Fibroblast of the aortic adventitia (primary cell): ENCODE results near the genes FGF2 and NUDT6.

GRCh38 chr4:122560096-122560437, 60.8 kb downstream of the IL21 start:
- CAGE, long polyA plus RNA, result no peak

DNA sequence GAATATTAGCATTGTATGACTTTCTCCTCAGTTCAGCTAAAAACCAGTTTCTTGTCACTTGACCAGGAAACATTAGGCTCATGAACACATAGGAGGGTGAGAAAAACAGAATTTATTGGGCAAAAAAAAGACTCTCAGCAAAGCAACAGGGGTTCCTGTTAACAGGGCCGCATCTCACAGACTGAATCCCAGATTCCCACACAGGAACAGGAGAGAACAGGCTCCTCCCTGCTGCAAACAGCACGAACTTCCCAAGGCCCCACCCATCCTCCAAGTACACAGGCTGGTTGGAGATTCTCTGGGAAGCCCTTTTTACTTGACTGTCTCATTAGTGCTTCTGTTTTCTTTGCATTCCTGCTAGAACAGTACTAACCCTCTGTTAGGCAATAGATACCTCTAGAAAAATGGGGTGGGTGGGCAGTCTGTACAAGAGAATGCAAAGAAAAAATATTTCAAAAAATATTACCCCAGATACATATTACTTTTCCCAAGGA, 52.4 kb upstream of the IL21 start:
- CAGE, long polyA plus RNA, result no peak

- CAGE, long polyA plus RNA, result no peak
These were observed at the start of gene FGF2 for GRCh38 chr4:122826395-122826921. FGF2 (plus strand) TSS chr4:122826831.

GRCh38 chr4:122828376-122828888, 1.8 kb downstream of the FGF2 start:
- CAGE, long polyA plus RNA, result no peak

DNA sequence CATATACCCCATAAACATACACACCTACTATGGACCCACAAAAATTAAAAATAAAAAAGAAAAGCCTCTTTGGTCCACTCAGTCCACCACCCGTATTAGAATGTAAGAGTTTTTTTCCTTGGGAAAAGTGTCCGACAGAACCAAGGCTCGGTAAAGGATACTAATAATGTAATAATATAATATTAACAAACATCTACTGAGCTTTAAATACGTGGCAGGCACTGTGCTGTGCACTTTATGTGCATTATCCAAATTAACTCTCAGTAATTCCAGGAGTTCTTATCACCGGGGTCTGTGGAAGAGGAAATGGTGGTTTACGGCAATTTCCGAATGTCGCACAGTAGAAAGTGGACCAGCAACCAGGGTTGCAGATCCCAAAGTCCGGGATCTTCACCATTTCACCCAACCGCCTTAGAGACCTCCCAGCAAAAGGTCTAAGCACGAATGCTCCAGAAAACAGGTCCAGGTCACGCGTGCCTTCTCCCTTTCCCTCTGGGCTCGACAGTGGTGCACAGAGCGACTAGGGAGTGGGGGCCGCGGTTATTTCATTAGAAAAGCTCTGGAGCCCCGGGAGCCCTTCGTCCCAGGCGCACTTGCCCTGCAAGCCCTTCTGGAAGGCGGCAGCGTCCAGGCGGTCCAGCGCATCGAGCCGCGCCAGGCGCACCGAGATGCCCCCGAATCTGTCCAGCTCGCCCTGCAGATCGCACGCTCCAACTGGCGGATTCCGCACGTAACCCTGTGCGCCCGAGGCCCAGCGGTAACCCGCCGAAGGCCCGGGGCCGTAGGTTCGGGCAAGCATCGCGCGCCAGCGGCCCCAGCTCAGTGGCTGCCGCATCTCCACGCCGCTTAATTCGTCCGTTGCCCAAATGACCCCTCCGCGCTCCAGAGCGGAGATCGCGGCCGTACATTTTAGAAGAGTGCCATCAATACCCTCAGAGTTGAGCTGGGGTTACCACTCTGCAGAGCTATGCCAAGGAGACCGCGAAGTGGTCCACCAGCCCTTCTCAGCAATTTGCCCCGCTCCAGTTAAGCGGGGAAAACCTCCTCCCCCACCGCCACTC, at the start of gene NUDT6:
Gene NUDT6, minus strand, starts transcription at position 860 of the 1,061 bp plus-strand sequence.
- CAGE, long polyA plus RNA, result no peak

- CAGE, long polyA plus RNA, result no peak
These were observed 105.3 kb downstream of the SPATA5 start for GRCh38 chr4:123028084-123028653.

DNA sequence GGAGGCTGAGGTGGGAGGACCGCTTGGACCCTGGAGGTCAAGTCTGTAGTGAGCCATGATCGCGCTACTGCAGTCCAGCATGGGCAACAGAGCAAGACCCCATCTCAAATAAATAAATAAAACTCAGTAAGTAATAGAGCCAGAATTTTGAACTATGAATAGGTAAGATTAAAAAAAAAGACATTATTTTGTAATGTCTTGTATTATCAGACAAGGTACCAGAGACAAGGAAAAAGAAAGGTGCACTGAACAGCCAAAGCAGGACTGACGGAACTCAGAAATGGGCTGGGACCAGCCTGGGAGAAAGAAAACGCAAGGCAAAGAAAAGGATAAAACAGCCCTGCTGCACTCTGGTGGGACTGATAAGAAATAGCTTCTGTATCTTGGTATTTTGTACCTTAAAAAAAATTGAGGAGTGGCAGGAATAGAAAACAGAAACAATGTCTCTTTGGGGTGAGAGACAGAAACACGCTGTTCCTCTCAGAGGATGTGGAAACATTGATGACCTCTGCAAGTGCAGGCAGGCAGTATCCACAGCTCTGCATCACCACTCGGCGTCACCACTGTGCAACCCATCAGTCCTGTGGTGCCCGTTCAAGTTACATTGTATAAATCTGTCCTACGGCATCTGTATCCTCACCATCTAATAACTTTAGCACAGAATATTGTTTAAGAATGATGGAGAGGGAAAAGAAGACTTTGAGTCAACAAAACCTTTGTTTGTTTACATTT, 152.5 kb upstream of the SPRY1 start:
- CAGE, long polyA plus RNA, result no peak

- CAGE, long polyA plus RNA, result no peak
These were observed 21.8 kb downstream of the SPRY1 start for GRCh38 chr4:123418247-123419010.

GRCh38 chr4:123587571-123588579, 191.3 kb downstream of the SPRY1 start:
- CAGE, long polyA plus RNA, result no peak

GRCh38 chr4:123749361-123750095, 352.9 kb downstream of the SPRY1 start:
- CAGE, long polyA plus RNA, result no peak

DNA sequence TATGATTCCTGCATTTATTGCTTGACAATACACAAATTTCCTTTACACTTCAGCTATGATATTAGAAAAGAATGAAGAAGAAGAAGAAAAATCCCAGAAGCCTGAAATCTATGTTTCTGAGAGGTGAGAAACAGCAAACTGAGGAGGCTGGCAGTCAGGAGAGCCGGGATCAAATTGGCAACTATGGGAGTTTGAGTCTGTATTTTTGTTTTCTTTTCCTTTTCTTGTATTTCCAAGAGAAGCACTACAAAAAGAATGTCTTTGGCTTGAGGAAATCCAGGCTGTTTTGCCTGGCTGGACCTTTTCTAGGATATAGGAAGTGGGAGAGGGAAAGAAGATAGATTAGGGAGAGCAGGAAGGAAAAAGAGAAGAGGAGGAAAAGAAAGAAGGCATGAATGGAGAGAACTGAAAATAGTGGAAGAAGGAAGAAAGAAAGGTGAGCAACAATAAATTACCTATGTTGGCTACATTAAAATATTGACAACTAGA, 631.0 kb downstream of the SPRY1 start:
- CAGE, long polyA plus RNA, result no peak

GRCh38 chr4:126740322-126741147, 892.2 kb upstream of the INTU start:
- CAGE, long polyA plus RNA, result no peak

DNA sequence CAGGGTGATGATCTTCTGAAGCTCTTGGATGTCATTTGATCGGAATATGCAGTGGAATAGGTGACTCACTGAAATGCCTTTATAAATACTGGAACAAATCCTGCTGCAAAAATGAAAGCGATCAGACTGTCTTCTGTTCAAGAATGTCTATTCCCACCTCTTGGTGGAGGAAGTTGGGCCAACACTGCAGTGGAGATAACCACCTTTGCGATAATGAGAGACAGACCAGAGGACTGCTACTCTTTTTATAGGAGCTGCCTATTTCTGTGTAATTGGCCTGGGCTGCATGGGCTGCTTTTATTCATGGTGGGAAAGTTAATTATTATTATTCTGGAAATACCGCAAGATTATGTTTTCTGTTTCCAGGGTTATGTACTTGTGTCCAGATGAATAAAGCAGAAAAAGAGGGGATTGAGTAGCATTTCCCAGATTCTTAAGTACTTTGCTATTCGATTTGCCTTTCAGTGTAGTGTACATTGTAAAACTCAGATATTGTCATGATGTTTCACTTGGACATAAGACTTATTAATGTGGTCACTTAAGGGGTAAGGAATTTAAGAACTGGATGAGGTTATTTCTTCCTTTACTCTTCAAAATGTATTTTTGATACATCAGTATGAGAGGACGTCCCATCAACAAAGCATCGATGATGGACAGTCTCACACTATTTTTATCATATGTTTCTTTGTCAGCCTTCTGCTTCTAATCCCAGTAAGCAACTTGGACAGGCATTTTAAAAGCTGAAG, 46.9 kb downstream of the LARP1B start:
- CAGE, long polyA plus RNA, result no peak

DNA sequence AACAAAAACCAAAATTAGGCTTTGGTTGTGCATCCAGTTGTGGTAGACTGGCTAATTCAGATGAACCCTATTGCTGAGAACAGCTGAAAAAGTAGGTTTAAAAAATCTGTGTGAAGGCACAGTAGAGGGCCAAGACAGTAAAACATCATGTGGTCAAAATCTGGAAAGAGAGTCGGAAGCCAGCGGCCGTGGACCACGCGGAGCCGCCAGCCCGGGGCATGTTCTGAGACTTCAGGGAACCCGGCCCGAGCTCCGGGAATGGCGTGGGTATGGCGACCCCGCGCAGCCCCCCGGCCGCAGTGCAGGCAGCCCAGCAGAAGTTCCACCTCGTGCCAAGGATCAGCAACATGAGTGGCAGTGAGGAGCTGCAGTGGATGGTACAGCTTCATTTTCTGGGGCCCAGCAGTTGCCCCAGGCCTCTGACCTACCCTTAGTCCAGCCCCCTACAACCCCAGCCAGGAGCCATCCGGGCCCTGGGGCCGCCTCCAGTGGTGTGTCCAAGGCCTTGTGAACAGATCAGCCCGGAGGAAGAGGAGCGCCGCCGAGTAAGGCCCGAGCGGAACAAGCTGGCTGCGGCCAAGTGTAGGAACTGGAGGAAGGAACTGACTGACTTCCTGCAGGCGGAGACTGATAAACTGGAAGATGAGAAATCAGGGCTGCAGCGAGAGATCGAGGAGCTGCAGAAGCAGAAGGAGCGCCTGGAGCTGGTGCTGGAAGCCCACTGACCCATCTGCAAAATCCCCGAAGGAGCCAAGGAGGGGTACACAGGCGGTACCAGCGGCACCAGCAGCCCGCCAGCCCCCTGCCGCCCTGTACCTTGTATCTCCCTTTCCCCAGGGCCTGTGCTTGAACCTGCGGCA, 94.3 kb downstream of the LARP1B start:
- CAGE, long polyA plus RNA, result no peak

- CAGE, long polyA plus RNA, result no peak
These were observed 185.2 kb upstream of the PGRMC2 start for GRCh38 chr4:128472833-128473169.

DNA sequence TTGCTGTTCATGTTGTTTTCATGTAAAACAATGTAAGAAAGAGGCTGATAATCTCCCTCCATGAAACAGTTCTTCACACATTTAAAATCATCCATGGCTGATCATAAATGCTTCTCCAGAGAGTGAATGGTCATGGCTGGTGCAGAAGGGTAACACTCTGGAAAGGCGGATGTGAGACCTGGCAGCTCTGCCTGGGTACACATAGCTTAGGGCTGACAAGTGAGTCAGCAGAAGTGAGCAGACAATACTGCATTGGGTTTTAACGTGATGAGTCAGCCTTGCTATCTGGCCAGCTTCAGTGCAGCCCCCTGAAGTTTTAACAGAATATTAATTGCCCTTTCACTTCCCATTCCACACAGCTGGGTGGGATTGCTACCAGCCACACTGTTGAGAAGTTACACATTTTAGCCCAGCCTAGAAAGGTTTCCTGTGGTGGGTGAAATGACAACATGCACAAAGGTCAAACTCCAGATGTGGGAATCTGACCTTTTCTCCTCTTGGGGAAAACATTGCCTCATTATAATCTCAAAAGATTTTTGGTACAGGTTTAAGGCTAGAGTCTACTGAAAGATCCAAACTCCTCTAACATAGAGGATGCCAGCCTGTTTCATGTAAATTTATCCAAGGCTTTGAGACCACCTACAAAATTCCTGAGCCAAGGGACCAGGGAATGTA, 230.2 kb upstream of the PGRMC2 start:
- CAGE, long polyA plus RNA, result no peak

GRCh38 chr4:128556435-128556661, 253.2 kb upstream of the JADE1 start:
- CAGE, long polyA plus RNA, result no peak

GRCh38 chr4:130013682-130014191, 917.8 kb downstream of the C4orf33 start:
- CAGE, long polyA plus RNA, result no peak

- CAGE, long polyA plus RNA, result no peak
These were observed 959.0 kb downstream of the C4orf33 start for GRCh38 chr4:130055015-130055367.

DNA sequence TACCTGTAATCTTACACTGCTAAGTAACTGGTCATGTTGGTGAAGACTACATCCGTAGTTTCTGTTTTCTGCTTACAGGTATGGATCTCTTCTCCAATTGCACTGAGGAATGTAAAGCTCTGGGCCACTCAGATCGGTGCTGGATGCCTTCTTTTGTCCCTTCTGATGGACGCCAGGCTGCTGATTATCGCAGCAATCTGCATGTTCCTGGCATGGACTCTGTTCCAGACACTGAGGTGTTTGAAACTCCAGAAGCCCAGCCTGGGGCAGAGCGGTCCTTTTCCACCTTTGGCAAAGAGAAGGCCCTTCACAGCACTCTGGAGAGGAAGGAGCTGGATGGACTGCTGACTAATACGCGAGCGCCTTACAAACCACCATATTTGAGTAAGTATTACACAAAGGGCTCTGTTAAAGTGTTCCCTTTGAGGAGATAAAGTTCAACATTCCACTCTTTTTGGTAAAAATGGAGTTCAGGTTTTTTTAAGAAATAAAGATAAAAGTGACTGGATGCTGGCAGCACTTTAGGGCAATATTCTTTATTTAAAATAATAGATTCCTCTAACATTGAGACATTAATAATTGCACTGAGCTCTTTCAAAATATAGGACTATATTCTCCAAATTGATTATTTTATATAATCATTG, 13.9 kb downstream of the PCDH10 start:
- CAGE, long polyA plus RNA, result no peak